Epithelial cell of alveolus of lung (primary cell): ENCODE measurements around the genes STAT6, KIF5A and AVIL.

DNA sequence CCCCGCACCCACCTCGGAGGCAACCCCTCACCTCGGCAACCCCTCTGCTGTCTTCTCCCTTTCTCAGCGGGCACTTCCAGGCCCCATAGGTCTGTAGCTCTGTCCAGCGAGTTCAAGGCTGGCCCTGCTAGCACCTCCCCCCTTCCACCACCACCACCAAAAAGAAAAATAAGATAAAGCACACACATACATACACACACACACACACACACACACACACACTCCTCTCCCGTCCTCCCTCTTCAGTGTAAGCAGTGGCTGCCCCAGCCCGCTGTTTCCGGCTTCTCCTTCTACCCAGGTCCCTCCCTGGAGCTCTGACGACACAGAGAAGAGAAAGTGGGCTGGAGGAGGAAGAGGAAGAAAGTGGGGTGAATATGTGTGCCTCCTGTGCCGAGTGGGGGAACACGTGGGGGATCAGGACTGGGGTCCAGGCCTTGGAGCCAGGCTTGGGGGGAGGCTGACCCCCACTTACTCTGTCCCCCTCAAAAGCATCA is at the start of gene STAT6:
Gene STAT6 (minus strand): TSS at position 265 of the 494 bp plus-strand sequence.
- RAMPAGE, long total RNA: start-site peak on the minus strand centred at position 127 of the sequence, 58 bp wide, 161 and 31 reads in 2 replicates; start-site peak on the minus strand centred at position 257 of the sequence, 27 bp wide, 91 and 134 reads in 2 replicates
- RRBS: no CpG with 5 or more reads among the region's 11 CpGs

DNA sequence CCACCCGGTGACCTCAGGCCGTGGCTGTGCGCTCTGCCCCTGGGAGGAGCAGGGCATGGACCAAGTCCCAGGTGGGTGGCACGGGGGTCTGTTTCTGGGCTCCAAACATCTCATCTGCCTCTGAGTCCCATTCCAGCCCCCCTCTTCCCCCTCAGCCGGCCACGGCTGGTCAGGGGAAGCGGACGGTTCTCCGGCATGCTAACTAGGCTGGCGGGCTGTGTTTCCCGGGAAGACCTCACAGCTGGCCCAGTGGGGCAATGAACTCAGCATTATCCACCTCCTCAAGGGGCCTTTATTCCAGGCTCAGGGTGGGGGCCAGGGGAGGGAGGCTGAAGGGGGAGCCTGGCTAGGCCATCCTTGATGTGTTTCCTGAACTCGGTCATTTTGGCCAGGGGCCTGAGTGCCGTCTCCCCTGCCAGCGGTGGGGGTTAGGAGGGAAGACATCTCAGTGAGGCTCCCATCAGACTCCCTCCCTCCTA is 7.7 kb downstream of the LRP1 start:
- RAMPAGE, long total RNA: no peak
- RRBS: no CpG with 5 or more reads among the region's 14 CpGs

DNA sequence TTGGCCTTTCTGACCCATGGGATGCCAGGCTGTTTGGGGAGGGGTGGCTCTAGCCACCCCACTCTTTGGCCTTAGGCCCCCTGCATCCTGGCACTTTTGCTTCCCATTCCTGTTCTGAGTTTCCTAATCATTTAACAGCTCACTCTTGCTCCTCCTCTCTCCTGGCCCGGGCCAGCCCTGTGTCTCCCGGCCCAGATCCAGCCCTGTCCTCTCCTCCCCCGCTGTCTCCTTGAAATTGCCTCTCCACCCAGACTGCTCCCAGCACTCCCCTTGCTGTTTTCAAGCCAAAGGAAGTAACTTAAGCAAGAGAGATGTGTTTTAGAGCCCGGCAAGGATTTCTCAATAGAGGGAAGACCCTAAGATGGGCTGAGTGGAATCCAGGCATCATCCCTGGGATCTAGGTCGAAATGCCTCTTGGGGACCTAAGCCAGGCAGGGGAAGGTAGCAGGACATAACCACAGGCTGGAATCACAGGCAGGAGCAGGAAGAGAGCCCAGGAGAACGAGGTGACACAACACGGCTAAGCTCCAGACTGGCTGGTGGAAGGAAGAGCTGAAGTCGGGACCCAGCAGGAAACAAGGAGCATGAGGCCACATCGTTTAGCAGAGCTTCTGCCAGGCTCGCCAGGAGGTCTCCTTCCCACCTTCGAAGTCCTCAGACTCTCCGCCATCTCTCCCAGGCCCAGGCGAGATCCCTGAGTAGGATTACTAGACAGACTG is 21.1 kb downstream of the LRP1 start:
- RAMPAGE, long total RNA: no peak
- RRBS: no CpG with 5 or more reads among the region's 13 CpGs

GRCh38 chr12:57167782-57168379 is 39.6 kb downstream of the LRP1 start:
- RAMPAGE, long total RNA: no peak
- RRBS: 76% methylated on average over 5 of the region's 13 CpGs

DNA sequence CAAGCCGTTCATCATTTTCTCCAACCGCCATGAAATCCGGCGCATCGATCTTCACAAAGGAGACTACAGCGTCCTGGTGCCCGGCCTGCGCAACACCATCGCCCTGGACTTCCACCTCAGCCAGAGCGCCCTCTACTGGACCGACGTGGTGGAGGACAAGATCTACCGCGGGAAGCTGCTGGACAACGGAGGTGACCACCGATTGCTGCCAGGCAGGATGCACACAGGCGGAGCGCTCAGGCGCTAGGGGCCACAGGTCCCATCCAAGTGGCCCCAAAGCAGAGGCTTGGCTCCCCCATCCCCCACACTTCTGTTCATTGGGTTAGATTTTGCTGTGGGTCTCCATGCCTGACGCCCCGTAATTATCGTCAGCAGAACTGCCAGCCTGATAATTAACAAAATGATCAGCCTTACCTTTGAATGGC is 40.7 kb upstream of the NXPH4 start:
- RAMPAGE, long total RNA: no peak
- RRBS: no CpG with 5 or more reads among the region's 22 CpGs

DNA sequence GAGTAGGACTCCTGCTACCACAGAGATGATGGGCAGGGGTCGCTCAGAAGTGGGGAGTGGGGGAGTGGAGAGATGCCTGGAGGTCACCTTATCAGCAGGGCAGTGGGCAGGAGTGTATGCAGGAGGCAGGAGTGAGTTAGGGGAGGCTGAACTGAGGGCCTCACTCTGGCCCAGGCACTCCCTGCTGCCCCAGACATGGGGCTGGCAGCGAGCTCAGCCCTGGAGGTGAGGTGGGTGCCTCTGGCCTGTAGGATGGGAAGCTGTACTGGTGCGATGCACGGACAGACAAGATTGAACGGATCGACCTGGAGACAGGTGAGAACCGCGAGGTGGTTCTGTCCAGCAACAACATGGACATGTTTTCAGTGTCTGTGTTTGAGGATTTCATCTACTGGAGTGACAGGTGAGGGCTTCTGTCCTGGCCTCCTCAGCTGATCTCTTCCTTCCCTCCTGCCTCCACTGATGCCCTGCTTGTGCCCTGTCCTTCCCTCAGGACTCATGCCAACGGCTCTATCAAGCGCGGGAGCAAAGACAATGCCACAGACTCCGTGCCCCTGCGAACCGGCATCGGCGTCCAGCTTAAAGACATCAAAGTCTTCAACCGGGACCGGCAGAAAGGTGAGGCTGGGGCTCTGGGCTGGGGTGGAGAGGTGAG is 31.9 kb upstream of the NXPH4 start:
- RAMPAGE, long total RNA: no peak
- RRBS: no CpG with 5 or more reads among the region's 18 CpGs

GRCh38 chr12:57205986-57206256 is 10.7 kb upstream of the NXPH4 start:
- RAMPAGE, long total RNA: no peak
- RRBS: no CpG with 5 or more reads among the region's 4 CpGs

GRCh38 chr12:57224606-57225201 is 4.8 kb upstream of the SHMT2 start:
- RAMPAGE, long total RNA: no peak
- RRBS: 14% methylated on average over 14 of the region's 44 CpGs

- RAMPAGE, long total RNA: no peak
- RRBS: no CpG with 5 or more reads among the region's 3 CpGs
Observed at GRCh38 chr12:57262047-57262828, 11.3 kb upstream of the STAC3 start.

GRCh38 chr12:57295240-57295906 is 44.4 kb upstream of the STAC3 start:
- RAMPAGE, long total RNA: no peak
- RRBS: no CpG with 5 or more reads among the region's 4 CpGs

DNA sequence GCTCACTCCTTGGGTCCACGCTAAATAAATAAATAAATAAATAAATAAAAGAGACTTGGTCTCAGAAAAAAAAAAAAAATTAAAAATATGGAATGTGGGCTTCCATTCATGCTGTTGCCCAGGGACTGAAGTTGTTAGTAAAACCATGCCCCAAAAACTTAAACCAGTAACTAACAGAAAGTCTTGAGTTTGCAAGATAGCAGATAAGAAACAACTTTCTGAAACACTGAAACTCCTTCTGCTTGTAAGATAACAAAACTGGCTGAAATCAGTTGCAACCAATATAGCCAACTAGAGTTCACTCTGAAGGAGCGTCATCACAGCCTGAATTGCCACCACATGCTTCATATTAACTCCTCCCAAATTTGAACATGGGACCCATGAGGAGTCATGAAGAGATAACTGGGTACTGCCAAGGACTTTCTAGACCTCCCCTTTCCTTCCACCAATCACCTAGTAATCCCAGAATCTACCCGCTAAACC is 53.7 kb downstream of the R3HDM2 start:
- RAMPAGE, long total RNA: no peak
- RRBS: no CpG with 5 or more reads among the region's 3 CpGs

- RAMPAGE, long total RNA: no peak
- RRBS: no CpG with 5 or more reads among the region's 20 CpGs
Observed at GRCh38 chr12:57458561-57459520, 744 bp upstream of the GLI1 start.

DNA sequence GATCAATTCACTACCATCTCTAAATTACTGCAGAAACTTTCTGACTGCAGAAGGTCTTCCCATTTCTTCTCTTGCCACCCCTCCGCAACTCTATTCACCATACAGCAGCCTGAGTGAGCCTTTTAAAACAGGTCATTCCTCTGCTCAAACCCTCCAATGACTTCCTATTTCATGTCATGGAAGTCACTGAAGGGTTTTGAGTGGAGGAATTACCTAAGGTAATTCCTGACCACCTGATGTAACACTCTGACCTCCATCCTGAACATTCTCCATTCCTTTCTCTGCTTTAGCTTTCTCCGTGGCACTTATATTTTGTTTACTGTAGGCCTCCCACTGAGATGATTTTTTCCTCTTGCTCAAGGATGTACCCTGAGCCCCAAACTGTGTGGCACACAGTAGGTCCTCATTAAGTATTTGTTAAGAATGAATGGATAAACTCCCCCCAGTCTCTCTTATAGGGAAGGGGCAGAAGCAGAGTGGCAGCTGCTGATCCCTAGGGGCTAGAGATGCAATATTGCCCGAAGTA is 1.2 kb downstream of the DDIT3 start:
- RAMPAGE, long total RNA: no peak
- RRBS: no CpG with 5 or more reads among the region's 3 CpGs

DNA sequence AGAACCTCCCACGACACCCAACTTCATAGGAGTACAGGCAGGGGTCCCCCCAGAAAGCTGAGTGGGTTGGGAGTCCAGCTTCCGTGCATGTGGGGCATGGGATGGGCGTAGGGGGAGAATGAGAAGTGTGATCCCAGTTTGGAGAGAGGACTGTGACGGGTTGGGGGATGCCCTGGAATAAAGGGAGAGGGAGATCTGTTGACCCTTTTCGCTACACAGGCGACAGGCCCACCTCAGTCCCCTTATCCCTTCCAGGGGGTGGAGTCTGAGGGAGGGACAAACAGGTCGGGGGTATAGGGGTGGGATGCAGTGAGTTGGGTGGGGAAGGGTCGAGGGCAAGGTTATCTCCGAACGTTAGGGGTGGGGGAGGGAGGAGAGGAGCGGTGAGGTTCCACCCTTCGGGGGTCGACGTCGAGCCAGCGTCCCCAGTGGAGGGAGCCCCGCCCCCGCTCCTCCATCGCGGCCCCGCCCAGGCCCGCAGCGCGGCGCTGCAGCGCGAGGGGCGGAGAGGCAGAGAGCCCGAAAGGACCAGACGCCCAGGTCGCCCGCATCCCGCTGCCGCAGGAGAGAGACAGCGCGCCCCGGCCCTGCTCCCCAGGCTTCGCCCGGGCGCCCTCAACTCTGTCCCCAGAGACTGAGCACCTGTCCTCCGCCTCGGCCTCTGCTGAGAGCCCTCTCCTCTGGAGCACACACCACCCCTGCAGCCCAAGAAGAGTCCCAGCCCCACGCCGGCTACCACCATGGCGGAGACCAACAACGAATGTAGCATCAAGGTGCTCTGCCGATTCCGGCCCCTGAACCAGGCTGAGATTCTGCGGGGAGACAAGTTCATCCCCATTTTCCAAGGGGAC is at the start of gene KIF5A:
Gene KIF5A (plus strand): TSS at position 513 of the 851 bp plus-strand sequence.
- RAMPAGE, long total RNA: no peak
- RRBS: 3% methylated on average over 5 of the region's 49 CpGs

DNA sequence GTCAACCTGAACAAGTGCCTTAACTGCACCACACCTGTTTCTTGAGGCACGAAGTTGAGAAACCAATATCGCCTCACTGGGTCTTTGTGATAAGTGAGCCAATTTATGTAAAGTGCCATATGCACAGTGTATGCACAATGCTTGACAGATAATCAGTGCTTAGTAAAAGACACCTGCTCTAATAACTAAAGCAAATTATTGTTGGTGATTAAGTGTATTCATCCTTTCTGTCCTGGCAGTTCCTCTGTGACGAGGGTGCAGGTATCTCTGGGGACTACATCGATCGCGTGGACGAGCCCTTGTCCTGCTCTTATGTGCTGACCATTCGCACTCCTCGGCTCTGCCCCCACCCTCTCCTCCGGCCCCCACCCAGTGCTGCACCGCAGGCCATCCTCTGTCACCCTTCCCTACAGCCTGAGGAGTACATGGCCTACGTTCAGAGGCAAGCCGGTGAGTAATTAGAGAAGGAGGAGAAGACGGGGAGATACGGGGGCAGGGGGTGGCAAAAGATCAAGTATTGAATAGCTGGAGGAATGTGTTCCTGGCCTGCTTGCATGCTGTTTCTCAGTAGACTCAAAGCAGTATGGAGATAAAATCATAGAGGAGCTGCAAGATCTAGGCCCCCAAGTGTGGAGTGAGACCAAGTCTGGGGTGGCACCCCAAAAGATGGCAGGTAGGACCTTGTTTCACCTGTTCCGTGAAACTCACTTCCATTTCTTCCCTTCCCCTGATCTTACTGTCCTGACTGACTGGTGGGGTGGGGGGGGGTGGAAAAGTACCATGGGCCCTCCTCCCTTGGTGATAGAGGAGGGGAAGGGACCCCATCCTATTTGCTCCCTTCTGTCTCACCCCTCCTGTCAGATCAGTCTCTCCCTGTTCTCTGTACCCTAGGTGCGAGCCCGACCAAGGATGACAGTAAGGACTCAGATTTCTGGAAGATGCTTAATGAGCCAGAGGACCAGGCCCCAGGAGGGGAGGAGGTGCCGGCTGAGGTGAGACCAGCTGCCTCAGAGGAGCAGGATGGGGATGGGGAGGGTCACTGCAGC is 21.9 kb downstream of the OS9 start:
- RAMPAGE, long total RNA: no peak
- RRBS: 100% methylated on average over 2 of the region's 19 CpGs

GRCh38 chr12:57750941-57751426 is 1.1 kb downstream of the CDK4 start:
- RAMPAGE, long total RNA: no peak
- RRBS: no CpG with 5 or more reads among the region's 8 CpGs

- RAMPAGE, long total RNA: no peak
- RRBS: 0% methylated on average over 2 of the region's 19 CpGs
Observed at GRCh38 chr12:57771414-57771970, 413 bp downstream of the METTL1 start.

DNA sequence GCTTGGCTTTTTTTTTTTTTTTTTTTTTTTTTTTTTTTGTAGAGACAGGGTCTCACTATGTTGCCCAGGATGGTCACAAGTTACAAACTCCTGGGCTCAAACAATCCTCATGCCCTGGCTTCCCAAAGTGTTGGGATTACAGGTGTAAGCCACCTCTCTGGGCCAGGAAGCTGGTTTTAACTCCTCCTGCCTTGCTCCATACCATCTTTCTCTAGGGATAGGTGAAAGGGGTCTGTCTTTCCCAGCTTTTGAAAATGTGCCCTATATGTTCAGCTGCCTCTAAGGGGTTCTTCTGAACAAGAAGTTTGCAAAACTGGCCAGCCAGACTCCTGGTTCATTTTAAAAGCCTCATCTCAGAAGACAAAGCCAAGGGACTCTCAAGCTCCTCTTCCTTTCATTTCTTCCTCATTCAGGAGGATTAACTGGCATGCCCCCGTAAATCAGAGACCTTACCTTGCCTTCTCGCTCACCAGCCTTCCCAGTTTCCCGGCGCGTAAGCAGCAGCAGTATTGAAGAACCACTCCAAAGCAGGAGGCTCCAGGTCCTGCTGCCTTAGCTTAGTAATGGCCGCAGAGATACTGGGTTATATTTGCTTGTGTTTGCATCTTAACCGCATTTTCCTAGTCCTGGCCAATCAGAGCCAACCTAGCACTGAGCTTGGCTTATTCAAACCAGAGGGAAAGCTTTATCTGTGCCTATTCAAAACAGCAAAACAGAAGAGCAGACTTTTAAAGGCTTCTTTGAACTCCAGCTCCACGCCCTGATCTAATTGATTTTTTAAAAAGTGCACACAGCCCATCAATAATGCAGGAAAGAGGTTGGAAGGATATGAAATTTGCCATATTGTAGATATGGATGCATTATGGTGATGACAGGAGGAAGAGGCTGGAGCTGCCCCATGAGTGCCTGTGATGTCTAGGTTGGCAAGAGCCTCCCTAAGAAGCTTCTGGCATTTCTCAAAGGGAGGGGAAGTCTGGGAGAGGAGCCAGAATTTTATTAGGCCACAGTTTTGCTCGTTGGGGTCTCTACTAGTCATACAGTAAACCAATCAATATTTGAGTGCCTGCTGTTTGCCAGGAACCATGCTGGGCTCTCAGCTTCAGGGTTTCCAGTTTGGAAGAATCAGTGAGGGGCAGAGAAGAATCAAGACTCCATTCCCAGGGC is at the start of gene AVIL:
Gene AVIL (minus strand): TSS at position 559 of the 1,164 bp plus-strand sequence.
- RAMPAGE, long total RNA: no peak
- RRBS: no CpG with 5 or more reads among the region's 9 CpGs

DNA sequence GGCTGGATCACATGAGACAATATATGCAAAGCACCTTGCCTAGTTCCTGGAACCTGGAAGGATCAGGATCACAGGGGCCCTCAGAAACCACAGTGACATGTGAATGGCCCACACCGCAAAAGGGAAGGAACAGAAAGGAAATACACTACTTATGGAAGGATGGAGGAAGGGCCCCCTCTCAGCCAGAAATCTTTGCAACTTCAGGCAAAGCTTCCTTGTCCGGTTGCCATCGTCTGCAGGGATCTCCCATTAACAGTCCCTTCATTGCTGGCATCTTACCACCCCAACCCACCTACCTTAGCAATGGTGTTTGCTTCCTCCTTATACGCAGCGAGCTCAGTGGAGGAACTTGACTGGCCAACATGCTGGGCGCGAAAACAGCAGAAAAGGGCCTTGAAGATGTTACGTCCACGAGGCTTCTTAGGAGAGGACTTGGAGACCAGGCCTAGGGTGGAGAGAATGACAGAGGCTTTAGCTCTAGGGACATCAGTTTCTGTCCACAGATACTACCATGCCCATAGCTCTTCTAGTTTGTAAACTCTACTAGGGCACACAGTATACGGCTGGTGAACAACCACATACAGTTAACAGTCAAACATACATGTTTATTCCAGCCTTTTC is 10.7 kb upstream of the AVIL start:
- RAMPAGE, long total RNA: no peak
- RRBS: no CpG with 5 or more reads among the region's 10 CpGs

DNA sequence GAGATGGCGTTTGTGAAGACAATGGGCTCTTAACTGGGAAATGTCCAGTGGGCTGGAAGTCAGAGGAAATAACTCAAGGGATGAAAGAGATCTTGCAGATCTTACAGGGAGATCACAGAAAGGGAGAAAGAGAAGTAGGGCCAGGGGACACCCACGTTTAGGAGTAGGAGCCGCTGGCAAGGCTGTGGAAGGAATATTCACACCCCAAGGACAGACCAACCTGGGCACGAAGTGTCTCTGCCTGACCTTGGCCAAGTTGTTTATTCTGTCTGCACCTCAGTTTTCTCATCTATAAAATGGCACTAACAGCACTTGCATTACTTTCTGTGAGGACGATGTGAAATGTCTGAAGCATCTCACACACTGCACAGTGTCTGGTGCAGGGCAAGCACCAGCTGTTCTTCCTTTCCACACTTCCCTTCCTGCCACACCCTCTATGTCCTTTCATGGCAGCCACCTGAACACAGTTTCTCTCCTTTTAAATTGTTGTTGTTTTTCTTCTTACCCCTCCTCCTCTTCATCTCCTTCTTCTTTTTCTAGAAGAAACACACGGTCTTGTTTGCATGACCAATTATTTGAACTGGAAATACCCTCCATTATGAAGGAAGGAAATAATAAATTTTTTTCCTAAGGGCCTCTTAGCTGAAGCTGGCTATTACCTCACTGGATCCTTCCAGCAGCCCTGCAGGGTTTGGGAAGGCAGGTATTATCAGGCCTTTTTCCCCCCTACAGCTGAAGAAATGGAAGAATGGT is 43.0 kb upstream of the ATP23 start:
- RAMPAGE, long total RNA: no peak
- RRBS: no CpG with 5 or more reads among the region's 6 CpGs